GM12891 (cell line): ENCODE data around the gene AGFG1.

GRCh38 chr2:224412046-224412414, 10.1 kb upstream of the FAM124B start:
- RRBS = no CpG with 5 or more reads among the region's 13 CpGs

DNA sequence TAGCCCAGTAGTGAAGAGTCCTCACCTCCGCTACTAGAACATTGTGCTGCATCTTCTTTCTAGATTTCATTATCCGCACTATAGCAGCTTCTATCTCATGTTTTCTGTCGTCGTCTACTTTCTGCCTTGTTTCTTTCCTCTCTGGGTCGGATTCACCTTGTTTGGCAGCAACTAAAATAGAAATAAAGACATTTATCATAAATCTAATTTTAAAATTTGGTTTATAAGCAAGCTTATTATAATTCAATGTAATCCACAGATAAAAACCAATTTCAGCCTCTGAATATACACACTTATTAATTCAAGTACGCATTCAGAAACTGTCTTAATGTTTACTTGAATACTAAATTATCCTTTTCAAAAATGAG, 76.3 kb upstream of the FAM124B start:
- RRBS = no CpG with 5 or more reads among the region's 6 CpGs

GRCh38 chr2:224503581-224503876, 81.6 kb downstream of the CUL3 start:
- RRBS = no CpG with 5 or more reads among the region's 2 CpGs

GRCh38 chr2:224524004-224525305, 60.7 kb downstream of the CUL3 start:
- RRBS = no CpG with 5 or more reads among the region's 6 CpGs

DNA sequence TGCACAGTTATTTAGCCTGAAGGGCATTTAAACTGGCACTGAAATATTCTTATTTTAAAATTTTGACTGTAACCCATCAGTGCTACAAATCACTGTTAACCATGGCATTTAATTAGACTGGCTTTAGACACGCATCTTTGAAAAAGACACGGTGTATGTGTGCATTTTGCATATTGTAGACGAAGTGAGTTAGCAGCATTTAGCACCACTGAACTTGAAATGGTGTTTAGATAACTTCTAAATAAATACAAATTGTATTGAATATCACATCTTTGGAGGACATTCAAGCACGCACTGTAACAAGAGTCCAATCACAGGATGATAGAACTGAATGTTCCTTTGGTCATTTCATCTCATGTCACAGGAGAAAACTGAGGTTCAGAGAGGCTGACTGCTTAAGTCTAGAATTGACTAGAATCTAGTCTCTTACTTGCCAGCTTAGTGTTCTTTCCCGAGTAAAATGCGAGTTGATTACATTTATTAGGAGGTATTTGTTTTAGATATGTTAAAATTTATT, 119.2 kb upstream of the CCDC195 start:
- RRBS = no CpG with 5 or more reads among the region's 6 CpGs

GRCh38 chr2:224875809-224876577, 159.8 kb upstream of the CCDC195 start:
- RRBS = no CpG with 5 or more reads among the region's 6 CpGs

- RRBS = no CpG with 5 or more reads among the region's 10 CpGs
Measured at GRCh38 chr2:224921961-224922868, 120.1 kb downstream of the DOCK10 start.

GRCh38 chr2:224946698-224947554, 95.3 kb downstream of the DOCK10 start:
- RRBS = no CpG with 5 or more reads among the region's 10 CpGs

DNA sequence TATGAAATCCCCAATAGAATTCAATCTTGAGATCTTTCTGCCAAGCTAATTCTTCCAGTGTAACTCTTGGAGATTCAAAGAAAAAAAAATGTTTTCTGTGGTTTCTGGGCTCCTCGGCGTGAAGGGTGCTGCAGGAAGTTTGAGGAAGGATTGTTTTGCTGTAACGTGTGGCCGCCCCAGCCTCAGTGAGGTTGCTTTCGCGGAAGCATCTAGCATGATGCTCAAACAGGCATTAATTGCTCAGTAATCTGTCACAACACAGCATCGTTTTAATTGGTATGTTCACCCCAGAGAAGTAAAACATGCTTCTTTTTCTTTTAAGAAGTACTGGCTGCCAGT, 58.9 kb downstream of the DOCK10 start:
- RRBS = no CpG with 5 or more reads among the region's 7 CpGs

DNA sequence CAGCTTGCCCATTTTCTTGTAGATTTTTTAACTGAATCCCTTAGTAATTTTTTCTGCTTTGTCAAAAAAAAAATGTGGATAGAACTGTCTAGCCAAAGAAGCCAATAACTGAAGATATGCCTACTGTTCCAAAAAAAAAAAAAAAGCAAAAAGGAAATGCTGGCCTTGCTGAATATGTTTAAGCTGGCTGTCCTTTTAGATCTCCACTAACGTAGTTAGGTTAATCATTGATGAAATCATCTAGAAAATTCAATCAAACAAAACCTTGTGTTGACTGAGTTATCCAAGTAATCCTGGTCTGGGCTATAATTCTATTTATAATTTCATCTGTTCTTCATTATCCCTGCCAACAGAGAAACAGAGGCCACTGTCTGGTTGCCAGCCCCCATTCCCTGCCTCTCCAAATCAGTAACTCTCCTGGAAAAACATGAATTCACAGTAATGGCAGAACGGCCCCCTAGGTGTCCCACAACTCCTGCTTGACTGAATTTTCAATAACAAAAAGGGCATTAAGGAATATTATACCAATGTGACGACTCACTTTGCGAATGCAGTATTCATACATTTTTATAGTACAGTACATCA, 24.6 kb downstream of the DOCK10 start:
- RRBS = no CpG with 5 or more reads among the region's 4 CpGs

GRCh38 chr2:226319926-226320442, 479.6 kb downstream of the IRS1 start:
- RRBS = no CpG with 5 or more reads among the region's 1 CpG

DNA sequence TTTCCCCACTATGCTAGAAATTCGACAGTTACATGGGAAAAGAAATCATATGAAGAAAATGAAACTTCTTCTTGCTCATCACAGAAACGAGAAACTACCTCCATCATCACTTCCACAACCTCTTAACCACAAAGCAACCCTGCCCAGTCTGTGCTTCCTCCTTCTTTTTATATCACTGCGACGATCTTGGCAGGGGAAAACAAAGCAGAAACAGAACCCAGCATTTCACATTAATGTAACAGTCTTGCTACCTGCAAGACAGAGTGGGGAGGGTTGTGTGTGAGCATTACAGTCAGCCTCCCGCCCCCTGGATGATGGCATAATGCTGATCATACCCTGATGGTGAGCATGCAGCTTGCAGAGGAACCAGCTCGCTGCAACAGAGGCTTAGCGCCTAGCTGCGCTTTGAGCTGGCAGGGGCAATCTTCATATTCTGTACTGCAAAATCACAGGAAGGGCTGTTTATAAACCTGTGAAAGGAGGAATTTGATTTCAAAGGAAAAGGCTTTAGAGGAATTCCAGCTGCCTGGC, 376.1 kb downstream of the IRS1 start:
- RRBS = no CpG with 5 or more reads among the region's 8 CpGs

- RRBS = no CpG with 5 or more reads among the region's 13 CpGs
Measured at GRCh38 chr2:226649765-226650752, 149.6 kb downstream of the IRS1 start.

- RRBS = no CpG with 5 or more reads among the region's 40 CpGs
Measured at GRCh38 chr2:226790805-226791616, 8.6 kb downstream of the IRS1 start.

DNA sequence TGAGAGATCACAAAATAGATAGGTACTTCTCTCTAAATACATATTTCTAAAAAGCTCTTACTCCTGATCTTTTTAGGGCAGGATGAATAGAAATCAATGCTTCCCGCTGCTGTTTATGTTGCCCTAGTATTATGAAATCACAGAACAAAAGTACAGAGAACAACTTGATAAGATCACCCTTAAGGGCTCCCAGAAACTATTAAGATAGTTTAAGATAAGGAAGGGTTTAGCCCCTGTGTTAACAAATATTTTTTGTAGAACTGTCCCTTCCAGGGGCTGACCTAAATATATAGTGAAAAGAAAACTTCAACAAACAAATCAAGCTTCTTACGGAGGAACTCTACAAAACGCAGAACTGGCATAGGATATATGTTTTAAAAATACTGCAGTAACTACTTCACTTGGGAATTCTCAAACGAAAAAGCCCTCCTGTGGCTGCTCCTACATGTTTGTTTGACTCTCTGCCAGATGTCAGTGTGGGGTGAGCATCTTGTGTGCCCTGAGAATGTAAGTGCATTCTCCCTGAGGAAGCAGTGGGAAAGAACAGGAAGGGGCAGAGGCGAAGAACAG, 5.2 kb downstream of the IRS1 start:
- RRBS = no CpG with 5 or more reads among the region's 5 CpGs

GRCh38 chr2:227471779-227472660, at the start of gene AGFG1:
Gene AGFG1 (plus strand): TSS chr2:227472156.
- RRBS = 2% methylated on average over 48 of the region's 87 CpGs

DNA sequence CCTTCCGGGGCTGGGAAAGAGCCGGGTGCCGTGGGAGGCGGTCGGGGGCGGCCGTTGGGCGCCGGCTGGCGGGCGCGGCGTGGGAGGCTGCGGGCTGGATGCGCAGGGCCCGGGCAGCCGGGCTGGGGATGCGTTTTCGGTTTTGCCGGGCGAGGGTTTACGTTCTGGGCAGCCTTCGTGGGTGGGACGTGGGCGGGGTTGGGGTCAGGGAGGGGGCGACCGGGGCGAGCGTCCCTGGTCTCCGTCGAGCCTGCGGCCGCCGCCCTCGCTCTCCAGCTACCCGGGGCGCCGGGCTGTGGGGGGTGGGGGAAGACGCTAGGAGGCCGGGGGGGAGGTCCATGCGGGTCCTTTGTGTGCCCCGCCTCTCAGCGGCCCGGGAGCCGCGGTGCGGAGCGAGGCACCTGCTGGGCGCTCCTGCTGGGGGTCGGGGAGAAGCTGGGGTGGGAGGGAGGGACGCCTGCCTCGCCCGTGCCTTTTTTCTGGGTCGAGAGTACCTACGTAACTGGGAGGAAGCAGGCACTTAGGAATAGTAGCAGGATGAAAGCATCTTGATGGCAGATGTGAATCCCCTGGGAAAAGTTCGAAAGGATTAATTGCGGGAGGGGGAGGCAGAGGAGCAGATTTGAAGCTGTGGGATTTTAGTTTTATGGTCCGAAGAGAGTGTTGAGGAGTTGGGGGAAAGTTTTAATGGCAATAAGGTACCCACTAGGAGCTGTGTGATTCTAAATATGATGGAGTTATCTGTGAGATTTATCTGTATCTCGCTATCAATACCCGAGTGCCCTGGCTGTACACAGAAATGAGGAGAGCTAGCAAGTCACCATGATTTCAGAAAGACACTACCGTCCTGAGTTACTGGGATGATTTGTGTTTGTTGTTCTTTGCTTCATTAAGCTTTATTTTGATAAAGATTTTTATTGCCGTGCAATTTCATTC, 973 bp downstream of the AGFG1 start:
- RRBS = 1% methylated on average over 37 of the region's 62 CpGs

DNA sequence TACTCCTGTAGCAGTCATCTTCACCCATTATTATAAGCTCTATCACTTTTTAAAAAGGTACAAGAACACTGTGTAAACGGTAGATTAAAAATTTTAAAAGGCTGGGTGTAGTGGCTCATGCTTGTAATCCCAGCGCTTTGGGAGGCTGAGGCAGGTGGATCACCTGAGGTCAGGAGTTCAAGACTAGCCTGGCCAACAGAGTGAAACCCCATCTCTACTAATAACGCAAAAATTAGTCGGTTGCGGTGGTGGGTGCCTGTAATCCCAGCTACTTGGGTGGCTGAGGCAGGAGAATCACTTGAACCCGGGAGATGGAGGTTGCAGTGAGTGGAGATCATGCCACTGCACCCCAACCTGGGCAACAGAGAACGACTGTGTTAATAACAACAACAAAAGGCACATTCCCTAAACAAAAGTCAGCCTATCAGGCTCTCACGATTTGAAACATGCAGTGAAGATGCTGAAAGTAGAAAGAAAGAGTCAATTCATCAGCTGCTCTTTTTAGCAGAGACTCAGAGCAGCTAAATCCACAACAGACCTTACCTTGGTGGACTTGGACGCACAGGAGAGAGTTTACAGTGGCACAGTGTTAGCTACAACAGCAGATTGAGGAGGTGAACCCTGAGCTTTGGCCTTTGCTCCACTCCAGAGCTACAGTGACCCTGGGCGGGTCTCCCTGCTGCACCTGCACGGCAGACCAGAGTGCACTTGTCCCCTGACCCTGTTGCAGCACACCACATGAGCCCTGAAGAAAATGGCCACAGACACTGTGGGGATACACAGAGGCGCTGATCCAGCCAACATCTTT, 11.2 kb downstream of the SLC19A3 start:
- RRBS = no CpG with 5 or more reads among the region's 12 CpGs

DNA sequence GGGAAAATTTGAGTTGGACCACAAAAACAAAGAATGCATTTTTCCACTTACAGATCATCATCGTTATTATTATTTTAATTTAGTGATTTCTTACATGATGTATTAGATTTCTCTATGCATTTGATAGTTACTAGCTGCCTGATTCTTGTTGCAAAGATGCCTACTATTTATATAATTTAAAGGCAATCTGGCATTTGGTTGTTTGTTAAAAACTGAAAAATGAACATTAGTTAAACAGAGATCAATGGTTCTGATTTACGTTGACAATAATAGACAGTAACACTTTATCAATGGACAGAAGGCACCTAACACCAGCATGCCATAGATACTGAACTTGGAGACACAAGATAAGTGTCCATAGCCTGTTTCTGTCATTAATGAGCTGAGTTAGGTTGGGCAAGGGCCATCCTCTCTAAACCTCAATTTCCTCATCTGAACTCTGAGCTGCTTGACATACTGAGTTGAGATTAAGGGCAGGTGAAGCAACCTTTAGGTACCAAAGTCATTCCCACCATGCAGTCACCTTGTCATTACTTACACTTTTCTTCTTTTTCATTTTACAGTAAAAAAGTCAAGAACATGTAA, 2.9 kb downstream of the CCL20 start:
- RRBS = no CpG with 5 or more reads among the region's 2 CpGs

DNA sequence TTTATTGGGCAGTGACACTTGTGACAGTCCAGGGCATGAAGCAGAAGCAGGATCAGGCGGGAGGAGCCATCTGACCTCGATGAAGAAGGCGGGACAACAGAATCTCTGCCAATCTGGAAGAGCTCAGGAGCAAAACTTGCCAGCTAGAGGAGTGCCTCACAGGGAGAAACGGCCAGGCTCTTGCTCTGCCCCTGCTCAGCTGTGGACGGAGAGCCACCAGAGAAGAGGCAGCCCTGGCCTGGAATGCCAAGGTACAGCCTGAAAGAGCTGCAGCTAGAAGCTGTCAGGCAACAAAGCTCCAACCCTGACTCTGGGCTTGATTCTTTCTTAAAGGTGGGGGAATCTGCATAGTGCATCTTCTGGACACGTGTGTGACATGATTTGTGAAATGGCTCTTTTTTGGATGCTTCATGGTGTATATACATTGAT, 16.9 kb downstream of the DAW1 start:
- RRBS = no CpG with 5 or more reads among the region's 6 CpGs